ENCODE data around the genes SCFD2 and TMEM165.

DNA sequence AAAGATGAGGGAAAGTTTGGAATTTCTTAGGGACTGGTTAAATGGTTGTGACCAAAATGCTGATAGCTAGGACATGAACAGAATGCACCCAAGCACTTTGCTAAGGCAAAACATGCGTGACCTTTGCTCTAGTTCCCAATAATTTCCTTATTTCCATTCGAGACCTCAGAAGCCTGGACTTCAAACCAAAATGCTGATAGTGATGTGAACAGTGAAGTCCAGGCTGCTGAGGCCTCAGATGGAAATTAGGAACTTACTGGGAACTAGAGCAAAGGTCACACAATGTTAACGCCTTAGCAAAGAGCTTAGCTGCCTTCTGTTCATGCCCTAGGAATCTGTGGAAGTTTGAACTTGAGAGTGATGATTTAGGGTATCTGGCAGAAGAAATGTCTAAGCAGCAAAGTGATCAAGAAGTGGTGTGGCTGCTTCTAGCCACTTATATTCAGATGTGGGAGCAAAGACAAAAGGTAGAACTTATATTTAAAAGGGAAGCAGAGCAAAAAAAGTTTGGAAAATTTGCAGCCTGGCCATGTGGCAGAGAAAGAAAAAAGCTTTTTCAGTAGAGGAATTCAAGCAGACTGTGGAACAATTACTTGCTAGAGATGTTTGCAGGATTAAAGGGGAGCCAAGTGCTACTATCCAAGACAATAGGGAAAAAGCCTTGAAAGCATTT, 3.3 kb upstream of the USP46 start:
- PRO-cap, result no peak
- CAGE, long polyA plus RNA, result no peak

DNA sequence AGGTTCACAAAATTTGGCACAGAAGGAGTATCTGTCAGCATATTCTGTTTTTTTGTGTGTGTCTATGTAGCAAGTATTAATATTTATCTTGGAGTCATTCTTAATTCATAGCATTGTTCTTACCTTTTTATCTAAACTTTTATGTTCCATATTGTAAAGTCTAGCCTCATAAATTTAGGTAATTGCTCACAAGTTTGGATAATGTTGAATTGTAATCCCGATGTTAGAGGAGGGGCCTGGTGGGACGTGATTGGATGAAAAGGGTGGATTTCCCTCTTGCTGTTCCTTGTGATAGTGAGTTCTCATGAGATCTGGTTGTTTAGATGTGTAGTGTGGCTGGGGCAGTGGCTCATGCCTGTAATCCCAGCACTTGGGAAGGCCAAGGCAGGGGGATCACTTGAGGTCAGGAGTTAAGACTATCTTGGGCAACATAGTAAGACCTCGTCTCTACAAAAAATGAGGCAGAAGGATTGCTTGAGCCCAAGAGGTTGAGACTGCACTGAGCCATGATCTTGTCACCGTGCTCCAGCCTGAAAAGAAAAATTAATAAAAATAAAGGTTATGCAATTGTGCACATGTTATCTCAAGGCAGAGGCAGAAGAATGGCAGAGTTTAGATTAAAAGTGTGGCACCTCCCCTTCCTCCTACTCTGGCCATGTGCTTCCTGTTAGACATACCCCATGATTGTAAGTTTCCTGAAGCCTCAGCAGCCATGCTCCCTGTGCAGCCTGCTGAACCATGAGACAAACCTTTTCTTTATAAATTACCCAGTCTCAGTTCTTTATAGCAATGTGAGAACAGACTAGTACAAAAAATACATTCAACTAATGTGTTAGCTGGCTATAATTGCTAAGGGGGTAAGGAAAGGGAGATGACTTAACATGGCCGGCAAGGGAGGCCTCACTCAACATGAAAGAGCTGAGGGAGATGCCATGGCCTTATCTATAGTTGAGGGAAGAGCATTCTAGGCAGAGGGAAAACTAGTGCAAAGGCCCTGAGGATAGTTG, 36.5 kb downstream of the ERVMER34-1 start:
- PRO-cap, result no peak
- CAGE, long polyA plus RNA, result no peak

GRCh38 chr4:52837687-52838226, 24.4 kb upstream of the RASL11B start:
- PRO-cap, result no peak
- CAGE, long polyA plus RNA, result no peak

DNA sequence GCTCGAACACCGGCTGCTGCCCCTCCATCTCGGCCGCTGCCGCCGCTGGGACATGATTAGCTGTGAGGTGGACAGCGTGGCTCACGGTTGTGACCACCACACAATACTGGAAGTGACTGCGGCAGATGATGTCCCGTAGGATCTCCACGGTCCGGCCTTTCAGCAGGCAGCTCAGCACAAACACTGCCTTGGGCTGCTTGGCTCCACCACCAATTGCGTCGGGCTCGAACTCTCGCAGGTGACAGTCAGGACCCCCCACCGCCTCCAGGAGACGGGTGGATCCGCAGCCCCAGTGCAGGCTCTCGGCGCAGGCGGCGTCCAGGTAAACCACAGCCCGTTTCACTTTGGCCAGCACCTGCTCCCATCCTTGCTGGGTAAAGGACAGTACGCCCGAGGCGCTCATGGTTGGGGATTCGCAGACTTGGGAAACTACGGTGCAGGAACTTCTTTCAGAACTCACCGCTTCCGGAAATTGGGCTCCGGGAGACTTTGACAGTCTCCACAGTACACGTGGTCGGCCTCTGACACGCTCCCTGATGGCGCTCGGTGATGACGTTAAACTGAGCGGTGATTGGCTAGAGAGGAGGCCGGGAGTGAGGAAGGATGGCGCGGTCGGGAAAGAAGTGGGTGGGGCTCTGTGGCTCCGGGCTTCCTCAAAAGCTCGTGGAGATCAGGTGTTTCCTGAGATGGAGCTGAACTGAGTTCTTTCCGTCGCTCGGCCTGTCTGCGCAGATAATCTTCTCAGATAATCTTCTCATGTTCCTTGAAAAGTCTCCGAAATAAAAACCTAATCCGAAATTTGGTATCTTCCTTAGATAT, at the start of gene SCFD2:
Gene SCFD2, minus strand, starts transcription at position 523 of the 819 bp plus-strand sequence.
- PRO-cap, result bidirectional peak, plus-strand start at position 267 of the sequence, minus-strand start at position 215 of the sequence; bidirectional peak, plus-strand start at position 648 of the sequence, minus-strand start at position 458 of the sequence
- CAGE, long polyA plus RNA, result no peak

DNA sequence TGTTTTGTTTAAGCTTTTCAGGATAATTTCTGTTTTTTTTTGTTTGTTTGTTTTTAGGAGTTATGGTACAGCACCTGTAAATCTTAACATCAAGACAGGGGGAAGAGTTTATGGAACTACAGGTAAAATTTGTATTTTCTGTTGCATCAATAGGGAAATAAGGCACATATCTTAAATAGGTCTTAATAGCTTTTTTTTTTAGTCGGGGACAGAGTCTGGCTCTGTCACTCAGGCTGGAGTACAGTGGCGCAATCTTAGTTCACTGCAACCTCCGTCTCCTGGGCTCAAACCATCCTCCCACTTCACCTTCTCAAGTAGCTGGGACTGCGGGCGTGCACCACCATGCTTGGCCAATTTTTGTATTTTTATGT, 12.3 kb downstream of the FIP1L1 start:
- PRO-cap, result no peak
- CAGE, long polyA plus RNA, result no peak

DNA sequence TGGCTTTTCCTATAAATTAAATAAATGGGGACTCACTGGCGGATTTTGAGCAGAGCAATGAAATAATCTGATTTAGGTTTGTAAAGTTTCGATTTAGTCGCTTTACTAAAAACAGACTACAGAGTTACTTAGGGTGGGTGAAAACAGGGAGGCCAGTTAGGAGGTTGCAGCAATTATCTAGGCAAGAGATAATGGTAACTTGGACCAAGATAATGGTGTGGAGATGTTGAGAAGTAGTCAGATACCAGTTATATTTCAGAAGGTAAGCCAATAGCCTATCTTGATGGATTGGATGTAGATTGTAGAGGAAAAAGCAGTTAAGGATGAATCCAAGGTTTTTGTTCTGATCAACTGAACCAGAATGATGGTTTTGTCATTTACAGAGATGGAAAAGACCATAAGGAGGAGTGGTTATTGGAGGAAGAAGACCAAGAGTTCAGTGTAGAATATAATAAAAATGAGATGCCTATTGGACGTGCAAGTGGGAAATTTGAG, 23.9 kb downstream of the FIP1L1 start:
- PRO-cap, result no peak
- CAGE, long polyA plus RNA, result no peak

GRCh38 chr4:53497325-53498042, 93.8 kb downstream of the LNX1 start:
- PRO-cap, result no peak
- CAGE, long polyA plus RNA, result no peak

DNA sequence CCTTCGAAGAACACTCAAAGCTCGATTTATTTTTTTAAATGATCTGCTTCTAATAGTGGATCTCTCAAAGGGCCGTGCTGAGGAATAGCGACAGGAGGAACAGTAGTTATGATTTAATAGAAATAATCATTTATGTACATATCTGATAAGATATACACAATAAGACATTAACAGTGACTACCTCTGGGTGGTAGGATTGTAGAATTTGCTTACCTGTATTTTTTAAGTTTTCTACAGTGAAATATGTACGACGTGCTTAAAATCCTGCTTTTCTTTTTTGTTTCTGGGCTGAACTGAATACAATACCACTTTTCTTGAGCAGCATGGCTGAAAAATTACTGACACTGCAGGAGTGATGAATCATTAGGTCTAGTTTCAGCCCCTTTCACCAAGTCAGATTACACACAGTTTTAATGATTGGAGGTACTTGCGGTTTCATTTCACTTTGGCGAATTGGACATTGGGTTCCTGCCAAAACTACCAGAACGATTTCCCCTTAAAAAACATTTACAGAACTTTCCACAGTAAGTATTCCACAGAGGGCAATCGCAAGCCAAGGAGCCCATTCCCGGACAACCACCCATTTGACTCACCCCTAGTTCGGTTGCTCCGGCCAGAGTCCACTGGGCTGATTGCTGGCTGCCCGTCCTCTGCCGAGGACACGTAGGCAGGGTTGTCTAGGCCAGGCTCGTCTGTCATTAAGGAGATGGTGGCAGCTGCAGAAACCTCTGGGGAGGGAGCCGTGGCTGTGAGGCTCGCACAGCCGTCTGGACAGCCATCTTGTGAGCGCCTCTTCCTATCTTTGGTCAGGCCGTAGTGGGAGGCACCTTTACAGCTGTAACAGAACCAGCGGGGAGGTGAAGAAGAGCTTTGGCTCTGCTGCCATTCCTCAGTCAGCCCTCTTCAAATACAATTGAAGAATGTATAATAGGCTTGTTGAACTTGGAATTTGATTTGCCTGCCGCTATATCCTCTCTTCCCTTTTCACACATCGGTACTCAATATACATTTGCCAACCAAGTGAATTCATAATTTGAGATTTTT, 83.6 kb downstream of the LNX1 start:
- PRO-cap, result no peak
- CAGE, long polyA plus RNA, result no peak

DNA sequence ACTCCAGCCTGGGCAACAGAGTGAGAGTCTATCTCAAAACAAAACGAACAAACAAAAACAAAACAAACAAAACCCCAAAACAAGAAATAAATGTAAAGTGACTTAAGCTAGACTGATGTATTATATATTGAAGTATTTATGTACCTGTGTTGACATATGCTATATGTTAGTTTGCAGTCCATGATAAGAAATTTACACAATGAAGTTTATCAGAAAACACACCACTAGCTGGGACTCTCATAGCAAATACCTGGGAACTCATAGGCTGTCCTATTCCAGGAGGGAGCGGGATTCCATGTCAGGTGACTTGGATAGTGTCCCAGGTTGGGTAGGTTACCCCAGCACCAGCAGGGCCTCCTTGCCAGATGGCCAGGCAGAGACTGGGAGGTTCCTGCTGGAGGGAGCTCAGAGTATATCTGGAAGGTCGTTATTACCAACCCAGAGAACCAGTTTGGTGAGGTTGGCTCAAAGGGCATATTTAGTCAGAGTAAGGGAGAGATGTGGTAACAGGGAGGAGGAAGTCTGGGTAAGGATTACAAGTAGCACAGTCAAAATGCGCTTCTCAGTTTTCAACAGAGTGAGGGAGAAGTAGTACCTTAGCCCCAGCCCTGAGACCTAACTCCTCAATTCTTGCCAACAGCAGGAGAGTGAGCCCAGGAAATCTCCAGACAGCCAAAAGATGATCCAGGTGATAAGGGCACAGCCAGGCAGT, 53.2 kb upstream of the LNX1 start:
- PRO-cap, result no peak
- CAGE, long polyA plus RNA, result no peak

GRCh38 chr4:53929923-53930463, 134.4 kb downstream of the CHIC2 start:
- PRO-cap, result no peak
- CAGE, long polyA plus RNA, result no peak

DNA sequence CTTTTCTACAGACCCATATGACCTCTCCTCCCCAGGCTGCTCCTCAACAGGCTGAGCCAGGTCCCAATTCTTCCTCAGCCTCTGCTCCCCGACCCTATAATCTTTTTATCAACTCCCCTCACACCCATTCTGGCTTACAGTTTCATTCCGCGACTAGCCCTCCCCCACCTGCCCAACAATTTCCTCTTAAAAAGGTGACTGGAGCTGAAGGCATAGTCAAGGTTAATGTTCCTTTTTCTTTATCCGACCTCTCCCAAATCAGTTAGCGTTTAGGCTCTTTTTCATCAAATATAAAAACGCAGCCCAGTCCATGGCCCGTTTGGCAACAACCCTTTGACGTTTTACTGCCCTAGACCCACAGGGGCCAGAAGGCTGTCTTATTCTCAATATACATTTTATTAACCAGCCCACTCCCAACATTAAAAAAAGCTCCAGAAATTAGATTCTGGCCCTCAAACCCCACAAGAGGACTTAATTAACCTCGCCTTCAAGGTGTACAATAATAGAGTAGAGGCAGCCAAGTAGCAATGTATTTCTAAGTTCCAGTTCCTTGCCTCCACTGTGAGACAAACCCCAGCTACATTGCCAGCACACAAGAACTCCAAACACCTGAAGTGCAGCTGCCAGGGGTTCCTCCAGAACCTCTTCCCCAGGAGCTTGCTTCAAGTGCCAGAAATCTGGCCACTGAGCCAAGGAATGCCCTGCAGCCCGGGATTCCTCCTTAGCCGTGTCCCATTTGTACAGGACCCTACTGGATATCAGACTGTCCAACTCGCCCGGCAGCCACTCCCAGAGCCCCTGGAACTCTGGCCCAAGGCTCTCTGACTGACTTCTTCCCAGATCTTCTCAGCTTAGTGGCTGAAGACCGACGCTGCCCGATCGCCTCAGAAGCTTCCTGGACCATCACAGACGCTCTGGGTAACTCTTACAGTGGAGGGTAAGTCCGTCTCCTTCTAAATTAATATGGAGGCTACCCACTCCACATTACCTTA, 42.7 kb downstream of the CHIC2 start:
- PRO-cap, result no peak
- CAGE, long polyA plus RNA, result no peak

DNA sequence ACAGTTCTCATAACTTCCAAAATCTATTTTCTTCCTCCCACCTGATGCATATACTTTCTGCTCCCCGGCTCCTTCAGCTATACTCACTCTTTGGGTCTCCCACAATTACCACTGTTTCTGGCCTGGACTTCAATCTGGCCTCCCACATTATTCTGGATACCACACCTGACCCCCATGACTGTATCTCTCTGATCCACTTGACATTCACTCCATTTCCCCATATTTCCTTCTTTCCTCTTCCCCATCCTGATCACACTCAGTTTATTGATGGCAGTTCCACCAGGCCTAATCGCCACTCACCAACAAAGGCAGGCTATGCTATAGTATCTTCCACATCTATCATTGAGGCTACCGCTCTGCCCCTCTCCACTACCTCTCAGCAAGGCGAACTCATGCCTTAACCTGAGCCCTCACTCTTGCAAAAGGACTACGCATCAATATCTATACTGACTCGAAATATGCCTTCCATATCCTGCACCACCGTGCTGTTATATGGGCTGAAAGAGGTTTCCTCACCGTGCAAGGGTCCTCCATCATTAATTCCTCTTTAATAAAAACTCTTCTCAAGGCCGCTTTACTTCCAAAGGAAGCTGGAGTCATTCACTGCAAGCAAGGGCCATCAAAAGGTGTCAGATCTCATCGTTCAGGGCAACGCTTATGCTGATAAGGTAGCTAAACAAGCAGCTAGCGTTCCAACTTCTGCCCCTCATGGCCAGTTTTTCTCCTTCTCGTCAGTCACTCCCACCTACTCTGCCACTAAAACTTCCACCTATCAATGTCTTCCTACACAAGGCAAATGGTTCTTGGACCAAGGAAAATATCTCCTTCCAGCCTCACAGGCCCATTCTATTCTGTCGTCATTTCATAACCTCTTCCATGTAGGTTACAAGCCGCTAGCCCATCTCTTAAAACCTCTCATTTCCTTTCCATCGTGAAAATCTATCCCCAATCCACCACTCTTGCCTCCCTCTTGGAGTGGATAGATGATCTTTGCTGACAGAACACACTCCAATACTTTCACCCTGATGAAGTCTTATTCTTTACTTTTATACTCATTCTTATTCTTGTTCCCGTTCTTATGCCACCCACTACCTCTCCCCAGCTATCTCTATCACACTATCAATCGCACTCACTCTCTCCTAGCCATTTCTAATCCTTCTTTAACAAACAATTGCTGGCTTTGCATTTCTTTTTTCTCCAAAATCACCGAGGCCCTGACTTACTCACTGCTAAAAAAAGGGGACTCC, 40.6 kb downstream of the CHIC2 start:
- PRO-cap, result no peak
- CAGE, long polyA plus RNA, result no peak

DNA sequence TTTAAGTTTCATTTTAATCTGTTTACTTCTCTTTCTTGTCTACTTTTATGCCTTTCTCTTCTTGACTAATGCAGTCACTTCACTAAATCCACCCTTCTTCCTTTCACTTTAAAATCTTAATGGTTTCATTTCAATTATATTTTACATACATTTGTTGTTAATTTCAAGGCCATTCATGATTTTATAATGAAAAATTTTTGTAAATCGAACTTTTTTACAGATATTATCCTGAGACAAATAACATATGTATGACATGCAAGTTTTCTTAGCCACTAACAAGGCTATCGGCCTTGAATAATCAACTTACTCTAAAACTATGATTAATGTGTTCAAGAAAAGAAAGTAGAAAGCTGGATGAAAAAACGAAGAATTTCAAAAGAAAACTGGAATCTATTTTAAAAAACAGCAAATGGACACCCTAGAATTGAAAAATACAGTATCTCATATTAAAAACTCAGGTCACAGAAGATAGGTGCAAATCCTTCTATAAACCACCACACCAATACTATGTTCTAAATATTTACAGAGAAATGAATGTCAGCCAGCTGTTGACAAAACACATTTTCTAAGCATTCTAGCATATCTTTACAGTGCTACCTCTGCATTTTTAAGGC, 37.6 kb downstream of the CHIC2 start:
- PRO-cap, result no peak
- CAGE, long polyA plus RNA, result no peak

- PRO-cap, result no peak
- CAGE, long polyA plus RNA, result no peak
These were observed 11.5 kb upstream of the PDGFRA start for GRCh38 chr4:54217542-54217992.

DNA sequence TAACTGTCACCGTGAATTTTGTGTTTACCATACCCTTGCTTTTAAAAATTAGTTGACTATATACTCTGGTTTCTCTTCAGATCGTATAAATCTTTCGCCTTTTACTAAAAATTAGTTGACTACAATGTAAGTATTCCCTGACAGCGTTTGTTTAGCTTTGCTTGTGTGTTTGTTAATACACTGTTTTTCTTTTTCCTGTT, 96.7 kb downstream of the KDR start:
- PRO-cap, result unidirectional peak, plus-strand start at position 59 of the sequence
- CAGE, long polyA plus RNA, result no peak

- PRO-cap, result no peak
- CAGE, long polyA plus RNA, result no peak
These were observed 76.1 kb upstream of the SRD5A3 start for GRCh38 chr4:55270031-55270344.

GRCh38 chr4:55395237-55396276, at the start of gene TMEM165:
TMEM165 (plus strand) TSS chr4:55395957.
- PRO-cap, result unidirectional peak, plus-strand start at chr4:55395565; bidirectional peak, plus-strand start at chr4:55395656, minus-strand start at chr4:55395817; bidirectional peak, plus-strand start at chr4:55396146, minus-strand start at chr4:55396206; bidirectional peak, plus-strand start at chr4:55396250, minus-strand start at chr4:55396242
- CAGE, long polyA plus RNA, result no peak

DNA sequence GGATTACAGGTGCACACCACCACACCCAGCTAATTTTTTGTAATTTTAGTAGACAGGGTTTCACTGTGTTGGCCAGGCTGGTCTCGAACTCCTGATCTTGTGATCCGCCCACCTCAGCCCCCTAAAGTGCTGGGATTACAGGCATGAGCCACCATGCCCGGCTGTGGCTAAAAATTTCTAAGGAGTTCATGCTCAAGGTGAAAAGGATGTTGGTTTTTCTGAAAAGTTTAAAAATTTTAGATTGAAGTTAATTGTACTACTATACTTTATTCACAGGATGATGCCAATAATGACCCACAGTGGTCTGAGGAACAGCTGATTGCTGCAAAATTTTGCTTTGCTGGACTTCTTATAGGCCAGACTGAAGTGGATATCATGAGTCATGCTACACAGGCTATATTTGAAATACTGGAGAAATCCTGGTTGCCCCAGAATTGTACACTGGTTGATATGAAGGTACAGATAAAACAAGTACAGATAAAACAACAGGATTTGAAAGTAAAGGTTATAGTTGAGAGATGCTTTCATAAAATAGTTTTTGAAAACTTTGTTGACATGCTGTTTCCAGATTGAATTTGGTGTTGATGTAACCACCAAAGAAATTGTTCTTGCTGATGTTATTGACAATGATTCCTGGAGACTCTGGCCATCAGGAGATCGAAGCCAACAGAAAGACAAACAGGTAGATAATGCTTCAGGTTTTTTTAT, 12.2 kb downstream of the PAICS start:
- PRO-cap, result no peak
- CAGE, long polyA plus RNA, result no peak

DNA sequence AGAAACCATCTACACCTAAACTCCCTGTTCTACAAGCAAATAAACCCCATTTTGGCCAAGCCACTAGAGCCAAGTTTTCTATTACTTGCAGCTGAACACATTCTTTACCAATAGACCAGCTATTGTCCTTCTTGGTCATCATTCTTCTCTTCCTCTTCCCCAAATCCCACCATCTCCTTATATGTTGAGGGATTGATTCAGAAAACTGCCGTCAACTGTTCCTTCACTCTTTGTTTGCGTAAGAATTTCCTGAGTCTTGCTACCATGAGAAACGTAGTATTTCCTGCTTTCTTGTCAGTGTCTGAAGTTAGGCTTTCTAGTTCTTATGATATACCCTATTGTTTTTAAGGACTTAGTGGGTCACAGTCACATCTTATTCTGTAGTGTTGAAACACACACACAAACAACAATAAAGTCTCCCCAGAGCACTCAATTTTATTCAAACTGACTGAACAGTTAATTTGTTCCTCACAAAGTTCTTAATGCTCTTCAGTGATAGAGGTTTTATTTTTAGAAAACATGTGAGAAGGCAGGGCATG, 20.1 kb downstream of the IGFBP7 start:
- PRO-cap, result no peak
- CAGE, long polyA plus RNA, result no peak

DNA sequence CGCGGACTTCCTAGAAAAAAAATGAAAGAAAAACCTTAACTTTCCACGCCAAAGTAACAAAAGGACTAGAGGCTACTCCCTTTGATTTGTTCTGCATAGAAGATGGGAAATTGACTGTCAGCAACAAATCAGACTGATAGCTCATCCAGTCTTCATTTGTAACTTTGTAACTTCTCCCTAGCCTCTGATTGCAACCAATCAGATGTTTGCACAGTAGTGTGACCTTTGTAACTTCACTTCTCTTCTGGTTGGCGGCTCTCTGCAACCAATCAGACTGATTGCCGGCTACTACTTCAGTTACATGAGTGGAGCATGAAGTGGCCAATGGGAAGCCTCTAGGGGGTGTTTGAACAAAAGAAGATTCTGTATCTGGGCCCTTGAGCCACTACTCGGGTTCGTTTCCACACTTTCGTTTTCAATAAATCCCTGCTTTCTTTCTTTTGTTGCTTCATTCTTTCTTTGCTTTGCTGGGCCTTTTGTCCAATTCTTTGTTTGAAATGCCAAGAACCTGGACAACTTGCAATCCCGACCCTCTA, 1285.8 kb downstream of the TECRL start:
- PRO-cap, result no peak
- CAGE, long polyA plus RNA, result no peak